Mesenchymal stem cell of Wharton's jelly (primary cell): ENCODE measurements around the genes CDON and ST3GAL4.

DNA sequence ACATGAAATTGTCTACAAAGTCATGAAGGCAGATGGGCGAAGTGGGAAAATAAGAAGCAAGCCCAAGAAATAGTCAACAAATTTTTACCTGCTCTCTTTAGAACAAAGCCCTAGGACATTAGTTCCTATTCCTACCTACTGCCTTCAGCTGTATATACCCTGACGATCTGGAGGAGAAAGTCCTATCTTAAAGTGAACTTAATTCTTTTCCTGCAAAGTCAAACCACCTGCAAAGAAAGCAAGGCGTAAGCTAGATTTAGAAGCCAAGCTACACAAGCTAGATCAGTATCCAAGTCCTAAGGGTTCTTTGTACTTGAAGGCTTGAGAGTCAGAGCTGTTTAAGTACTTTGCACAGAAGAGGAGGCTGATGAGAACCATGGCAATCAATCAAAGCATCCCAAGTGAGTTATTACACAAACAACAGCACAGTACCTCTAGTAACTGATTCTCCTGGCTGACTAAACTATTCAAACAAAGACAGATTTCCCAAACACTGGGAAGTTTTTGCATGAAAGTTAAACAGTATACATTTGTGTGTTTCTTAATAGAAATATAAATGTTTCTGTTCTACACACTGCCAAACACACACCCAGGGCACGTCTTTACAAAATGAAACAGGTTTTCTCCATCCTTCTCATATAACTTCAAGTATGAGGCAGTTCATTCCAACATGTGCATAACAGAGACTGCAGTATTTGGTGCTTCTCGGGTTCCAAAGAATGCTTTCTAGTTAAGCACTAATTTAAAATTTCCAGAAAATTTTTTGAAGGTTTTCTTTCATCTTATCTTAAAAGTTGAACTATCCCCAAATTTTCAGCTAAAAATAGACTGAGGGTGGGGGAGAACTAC is 1.8 kb downstream of the CDON start:
- CAGE, long polyA plus RNA: no peak

DNA sequence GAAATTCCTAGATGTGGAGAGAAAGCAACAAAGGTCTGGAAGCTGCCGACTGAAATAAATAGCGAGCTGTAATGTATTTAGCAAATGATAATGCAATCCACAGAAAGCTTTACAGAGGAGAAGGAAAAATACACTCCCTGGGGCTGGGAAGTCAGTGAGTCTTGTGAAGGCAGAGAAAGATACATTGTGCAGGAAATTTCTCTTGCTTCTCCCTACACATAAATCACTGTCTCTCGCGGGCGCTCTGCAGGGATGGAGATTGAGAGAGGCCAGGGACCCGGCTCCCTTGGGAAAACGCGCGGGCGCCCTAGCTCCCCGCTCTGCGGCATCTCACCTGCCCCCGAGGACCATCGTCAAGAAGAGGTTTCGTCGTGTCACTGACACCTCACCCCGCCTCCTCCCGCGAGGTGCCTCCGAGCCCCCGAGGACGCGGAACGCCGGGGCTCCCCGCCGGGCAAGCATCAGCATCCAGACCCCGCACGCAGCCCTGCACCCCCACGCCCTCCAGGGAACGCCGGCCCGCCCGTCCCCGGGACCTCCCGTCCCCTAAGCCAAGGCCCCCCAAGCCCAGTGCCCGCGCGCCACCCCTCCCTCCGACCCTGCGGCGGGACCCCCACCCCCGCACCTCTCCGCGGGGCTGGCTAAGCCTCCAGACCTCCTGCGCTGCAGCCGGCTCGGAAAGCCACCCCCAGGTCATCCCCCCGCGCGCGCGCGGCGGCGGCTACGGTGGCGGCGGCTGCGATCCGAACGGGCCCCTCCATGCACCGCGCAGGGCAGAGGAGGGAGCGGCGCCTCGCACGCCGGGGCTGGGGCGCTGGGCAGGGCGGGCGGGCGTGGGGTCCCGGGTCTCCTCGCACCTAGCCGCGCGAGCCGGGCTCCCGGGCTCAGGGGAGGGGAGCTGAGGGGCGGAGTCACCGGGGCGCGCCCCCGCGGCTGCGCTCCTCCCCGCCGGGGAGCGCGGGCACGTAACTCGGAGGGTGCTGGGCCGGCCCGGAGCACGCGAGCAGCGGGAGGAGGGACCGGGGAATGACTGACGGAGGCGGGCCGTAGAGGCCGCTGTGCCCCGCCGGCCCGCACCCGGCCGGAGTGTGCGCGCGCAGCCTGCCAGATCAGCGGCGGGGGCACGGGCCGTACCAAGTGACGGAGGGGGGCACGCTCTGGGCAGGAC is at the start of gene CDON:
Gene CDON, minus strand, starts transcription at position 913 of the 1,168 bp plus-strand sequence.
- CAGE, long polyA plus RNA: no peak

GRCh38 chr11:126266912-126267459 is 1.7 kb downstream of the SRPRA start:
- CAGE, long polyA plus RNA: no peak

DNA sequence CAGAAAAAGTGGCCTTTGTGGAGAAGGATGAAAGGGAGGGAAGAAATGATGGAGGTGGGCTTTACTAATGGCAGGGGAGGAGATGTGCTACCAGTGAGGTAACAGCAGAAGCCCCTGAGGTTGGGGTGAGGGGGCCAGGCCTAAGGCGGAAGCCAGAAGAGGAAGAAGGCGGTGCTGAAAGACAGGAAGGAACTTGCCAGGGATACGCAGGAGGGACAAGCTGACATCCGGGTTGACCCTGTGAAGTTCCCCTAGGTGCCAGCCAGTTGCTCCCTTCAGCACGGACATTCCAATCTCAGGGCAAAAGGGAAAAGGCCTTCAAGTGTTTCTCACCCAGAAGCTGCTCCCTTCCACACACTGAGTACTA is 2.3 kb upstream of the TIRAP start:
- CAGE, long polyA plus RNA: no peak

- CAGE, long polyA plus RNA: no peak
Observed at GRCh38 chr11:126284905-126285160, 1.9 kb downstream of the TIRAP start.

DNA sequence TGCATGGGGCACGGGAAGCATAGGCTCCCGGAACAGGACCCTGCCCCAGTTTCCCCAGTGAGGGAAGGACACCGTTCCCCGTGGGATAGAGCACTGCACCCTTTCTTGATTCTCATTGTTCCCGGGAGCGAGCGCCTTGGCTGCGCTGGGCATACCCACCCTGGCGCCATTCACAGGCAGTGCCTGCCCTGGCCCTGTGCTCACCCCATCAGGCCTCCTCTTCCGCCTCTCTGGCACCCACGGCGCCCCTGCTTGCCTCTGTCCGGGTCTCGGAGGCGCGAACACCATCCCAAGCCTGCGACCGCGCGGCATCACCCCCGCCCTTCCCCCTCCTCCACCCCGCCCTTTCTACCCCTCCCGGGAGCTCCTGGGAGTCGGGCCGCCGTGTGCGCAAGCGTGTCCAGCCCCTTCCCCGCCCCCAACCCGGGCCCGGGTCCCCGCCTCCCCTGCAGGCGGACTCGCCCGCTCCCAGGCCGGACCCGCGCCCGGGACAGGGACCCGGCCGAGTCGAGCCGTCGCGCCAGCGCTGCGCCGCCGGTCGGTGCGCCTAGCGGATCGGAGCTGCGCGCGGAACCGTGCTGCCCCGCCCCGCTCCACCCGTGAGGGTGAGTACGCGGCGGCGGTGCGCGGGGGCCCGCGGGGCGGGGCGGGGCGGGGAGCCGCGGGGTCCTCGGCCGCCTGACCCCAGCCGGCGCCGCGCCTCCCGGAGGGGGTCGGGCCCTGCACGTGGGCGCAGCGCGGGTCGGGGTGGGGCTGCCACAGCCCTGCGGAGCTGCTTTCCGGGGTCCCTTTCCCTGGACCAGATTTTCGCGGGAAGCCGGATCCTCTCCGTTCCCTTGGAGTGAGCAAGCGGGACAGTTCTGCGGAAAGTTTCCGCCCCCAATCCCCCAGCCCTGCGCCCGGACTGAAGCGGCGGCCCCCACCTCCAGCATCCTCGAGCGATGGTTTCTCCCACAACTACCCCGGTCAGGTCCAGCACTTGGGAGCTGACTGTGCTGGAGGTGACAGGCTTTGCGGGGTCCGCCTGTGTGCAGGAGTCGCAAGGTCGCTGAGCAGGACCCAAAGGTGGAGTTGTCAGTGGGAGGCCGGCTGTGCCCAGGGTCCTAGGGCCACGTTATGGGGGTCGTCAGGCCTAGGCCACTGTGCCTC is at the start of gene ST3GAL4:
Gene ST3GAL4, plus strand, starts transcription at position 449 of the 1,149 bp plus-strand sequence.
- CAGE, long polyA plus RNA: no peak

DNA sequence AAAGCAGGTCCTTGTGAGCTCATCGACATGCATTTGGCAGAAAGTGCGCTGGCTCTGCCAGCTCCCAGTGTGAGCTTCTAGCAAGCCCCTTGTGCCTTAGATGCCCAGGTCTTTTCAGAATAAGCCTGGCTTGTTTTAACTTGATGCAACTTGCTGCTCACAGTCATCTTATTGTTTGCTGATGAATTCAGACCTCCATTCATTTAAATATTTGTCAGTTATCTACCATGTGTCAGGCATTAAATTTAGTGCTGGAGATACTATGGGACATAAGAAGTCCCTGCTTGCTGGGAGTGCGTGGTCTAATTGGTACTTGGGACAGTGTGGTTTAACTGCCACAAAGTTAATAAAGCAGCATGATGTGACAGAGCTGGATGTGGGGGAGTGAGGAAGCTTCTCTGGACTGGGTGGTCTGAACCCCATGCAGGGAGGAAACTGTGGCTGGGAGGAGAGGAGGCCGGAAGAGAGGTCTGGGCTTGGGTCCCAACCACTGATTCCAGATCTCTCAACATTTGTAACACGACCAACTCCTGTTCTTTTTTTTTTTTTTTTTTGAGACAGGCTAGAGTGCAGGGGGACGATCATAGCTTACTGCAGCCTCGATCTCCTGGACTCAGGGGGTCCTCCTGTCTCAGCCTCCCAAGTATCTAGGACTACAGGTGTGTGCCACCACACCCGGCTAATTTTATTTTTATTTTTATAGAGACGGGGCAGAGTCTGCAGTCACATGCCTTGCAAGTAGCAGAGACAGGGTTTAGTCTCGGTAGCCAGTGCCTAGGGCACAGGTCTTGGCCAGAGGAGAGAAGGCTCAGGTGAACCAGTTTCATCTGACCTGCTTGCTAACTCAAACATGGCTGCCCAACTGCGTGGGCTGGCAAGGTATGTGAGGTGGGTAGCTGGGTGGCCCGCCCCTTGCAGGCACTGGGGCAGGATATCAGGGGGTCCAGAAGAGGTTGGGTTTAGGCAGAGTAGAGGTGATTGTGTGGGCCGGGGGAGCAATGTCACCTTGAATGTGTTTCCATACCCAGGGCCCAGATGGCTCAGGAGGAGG is 37.3 kb downstream of the ST3GAL4 start:
- CAGE, long polyA plus RNA: no peak

DNA sequence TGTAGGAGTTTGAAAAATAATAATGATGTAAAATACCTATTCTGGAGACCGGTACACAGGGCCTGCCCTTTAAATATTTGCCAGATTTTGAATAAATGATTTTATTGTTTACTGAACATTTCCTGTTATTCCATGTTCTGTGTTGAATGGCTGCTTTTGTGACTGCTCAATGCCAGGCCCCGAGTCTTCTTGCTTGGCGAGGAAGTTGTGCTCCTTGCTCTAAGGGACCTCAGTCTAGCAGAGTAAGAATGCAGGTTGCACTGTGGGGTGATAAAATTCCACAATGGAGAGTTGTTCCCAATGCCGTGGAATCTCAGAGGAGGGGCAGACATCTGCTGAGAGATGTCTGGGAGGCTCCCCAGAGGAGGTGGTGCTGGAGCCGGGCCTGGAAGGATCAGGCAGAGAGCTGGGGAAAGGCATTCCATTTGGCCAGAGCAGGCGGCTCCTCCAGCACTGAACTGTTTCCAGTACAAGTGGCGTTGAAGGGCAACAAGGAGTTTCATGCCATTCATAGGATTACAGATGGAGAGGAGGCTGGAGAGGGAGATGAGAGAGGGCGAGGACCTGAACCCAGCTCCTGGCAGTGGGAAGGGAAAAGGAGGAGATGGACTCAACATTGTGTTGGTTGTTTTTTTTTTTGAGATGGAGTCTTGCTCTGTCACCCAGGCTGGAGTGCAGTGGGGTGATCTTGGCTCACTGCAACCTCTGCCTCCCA is 55.2 kb downstream of the ST3GAL4 start:
- CAGE, long polyA plus RNA: no peak

GRCh38 chr11:126963424-126964091 is 37.0 kb downstream of the KIRREL3 start:
- CAGE, long polyA plus RNA: no peak

GRCh38 chr11:127362828-127363395 is 362.3 kb upstream of the KIRREL3 start:
- CAGE, long polyA plus RNA: no peak

GRCh38 chr11:128021324-128021852 is 566.0 kb downstream of the ETS1 start:
- CAGE, long polyA plus RNA: no peak

DNA sequence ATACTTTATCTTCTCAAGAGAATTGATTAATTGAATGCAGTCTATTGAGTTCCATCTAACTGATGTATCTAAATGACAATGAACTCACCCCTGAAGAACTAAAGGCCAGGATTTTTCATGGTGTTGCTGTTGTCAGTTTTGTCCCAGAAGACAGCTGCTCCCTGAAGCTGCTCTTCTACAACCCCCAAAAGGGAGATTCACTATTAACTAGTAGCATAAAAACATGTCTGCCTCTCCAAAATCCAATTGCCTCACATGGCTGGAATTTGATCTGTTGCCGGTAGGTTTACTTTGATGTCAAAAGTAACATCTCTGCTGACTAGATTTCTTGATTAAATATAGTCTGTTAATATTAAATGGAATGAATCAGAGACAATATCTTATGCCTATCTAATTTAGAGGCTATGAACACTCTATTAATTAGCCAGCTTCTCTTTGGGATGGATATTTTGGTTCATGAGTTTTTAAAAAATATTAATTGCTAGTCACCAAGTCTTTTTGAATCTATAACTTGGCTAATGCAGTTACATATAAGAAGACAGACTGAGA is 425.4 kb downstream of the ETS1 start:
- CAGE, long polyA plus RNA: no peak

- CAGE, long polyA plus RNA: no peak
Observed at GRCh38 chr11:128171376-128172016, 415.9 kb downstream of the ETS1 start.

GRCh38 chr11:128260969-128261272 is 326.4 kb downstream of the ETS1 start:
- CAGE, long polyA plus RNA: no peak

- CAGE, long polyA plus RNA: no peak
Observed at GRCh38 chr11:128298247-128298664, 289.1 kb downstream of the ETS1 start.

- CAGE, long polyA plus RNA: no peak
Observed at GRCh38 chr11:128301765-128302035, 285.7 kb downstream of the ETS1 start.

DNA sequence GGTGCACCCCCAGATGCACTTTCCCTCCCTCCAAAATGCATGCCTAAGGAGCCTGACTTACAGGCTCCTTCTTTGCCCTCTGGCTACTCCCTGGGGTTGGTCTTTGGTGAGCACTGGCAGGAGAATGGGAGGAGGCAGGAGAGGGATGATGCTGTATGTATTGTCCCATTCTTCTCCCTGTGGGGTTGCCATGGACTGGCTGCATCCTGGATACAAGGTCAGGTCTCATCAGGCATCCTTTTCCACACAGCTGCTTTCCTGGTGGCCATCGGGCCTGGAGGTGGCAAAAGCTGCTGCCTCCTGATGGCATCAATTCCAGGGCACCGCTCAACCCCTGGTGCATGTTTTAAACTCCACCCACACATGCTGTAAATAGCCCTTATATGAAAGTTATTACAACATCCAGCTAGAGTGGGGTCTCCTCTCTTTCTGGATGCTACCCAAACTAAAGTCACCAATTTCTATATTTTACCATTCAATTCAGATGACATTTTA is 257.1 kb downstream of the ETS1 start:
- CAGE, long polyA plus RNA: no peak

DNA sequence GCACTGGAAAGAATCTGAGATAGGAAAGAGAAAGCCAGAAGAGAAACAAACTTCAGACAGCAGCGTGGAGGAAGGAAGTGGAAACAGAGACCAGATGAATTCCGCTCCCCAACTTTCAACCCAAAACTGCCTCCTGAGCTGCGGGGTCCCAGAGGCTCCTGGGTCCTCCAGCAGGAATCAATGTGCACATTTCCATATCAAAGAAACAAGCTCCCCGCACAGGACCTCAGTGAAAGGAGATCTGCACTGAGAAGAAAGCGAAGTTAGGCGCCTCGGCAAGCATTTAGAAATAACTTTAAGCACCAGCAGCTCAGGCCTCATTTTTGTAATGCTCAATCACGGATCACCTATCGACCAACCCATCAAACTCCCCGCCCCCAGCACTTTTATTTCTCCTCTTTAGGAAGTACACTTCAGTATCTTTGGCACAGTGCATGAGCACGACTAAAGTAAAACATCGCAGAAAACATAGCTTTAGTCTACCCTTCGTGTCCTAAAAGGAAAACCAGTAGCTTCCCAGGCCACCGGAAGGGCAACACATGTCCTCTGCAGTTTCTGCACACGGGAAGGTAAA is 245.5 kb downstream of the ETS1 start:
- CAGE, long polyA plus RNA: no peak

DNA sequence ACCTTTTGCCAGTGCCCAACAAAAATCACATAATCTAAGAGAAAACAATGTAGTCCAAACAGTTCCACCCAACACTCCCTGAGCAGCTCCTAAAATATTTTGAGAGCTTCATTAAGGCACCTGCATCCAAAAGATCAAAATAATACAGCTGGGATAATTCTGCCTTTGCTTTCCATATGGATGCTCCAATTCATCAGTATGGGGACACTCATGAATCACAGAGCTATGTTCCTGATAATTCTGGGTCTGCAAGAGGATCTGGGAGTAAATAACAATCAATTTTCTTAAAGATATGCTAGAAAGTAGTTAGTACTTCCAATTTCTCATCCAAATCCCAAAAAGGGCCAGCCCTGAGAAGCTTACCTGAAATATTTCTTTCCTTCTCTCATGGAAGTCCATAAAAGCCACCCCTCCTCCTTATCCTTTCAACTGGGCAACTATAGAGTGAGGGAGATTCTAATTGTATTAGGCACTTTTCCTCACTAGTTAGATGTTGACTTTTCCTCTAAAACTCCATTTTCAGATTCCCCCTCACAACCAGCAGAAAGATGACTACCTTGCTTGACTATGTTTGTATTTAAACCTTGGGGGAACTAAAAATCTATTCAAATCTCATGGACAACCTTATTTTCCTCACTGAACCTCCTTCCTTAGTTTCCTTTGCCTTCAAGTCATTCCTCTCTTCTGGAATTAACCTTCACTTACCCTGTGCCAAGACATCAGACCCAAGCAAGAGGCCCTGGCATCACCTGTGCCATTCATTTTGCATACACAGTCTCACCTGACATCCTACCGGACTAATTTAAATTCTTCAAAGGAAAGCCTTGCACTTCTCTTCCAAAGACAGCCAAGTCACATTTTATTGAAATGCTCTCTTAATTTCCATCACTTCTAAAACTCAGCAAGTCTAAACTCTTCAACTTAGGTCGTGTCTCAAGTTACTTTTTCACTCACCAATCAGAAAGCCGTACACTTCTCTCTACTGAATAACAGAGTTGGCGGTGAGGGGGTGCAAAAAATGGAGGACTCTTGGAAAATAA is 126.9 kb downstream of the ETS1 start:
- CAGE, long polyA plus RNA: no peak

GRCh38 chr11:128466971-128468118 is 120.0 kb downstream of the ETS1 start:
- CAGE, long polyA plus RNA: no peak